ENCODE data around the gene CCDC182.

DNA sequence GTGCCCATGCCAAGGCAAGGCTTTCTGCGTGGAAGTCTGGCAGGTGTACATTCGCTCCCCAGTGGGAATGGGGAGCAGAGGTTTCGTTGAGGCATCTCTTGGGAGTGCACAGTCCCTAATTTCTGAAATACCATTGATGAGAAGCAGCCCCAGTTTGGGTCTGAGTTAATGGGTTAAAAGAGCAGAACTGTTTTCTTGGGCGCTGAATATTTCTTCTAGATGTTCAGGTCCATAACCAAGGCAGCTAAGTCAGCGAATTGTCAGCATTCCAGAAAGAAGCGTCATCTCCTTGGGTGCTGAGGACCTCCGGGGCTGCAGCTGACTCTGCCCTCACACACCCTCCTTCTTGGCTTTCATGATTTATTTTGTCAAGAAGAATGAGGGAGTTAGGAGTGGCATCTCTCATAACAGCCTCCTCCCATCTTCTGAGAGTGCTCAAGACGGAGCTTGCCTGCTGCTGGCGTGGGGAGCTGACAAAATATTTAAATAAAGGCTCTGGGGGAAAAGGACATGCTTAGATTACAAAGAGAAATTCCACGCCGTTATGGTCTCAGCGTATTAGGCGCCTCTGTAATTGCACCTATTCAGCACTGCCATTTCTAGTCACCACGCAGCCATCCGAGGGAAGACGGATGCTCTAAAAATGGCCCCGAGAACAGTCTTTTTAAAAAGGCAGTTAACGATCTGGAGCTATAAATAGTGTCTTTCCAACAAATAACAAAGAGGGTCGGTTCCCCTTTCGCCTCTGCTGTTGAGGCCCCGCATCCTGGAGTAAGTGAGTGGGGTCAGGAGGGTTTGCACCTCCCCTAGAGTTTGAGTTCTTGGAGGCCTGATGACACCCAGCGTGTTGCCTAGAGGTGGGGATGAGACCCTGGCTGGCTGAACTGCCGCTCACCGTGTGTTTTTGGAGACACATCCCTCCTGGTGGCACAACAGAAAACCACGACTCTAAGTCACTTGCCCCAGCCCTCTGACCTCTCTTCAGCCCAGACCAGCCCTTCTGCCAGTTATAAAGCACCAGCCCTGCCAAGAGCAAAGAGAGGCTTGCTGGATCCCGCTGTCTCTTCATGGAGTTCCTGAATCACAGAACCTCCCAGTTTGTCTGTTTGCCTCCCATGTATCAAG is 187.1 kb downstream of the CCDC182 start:
- PRO-cap, 7 experiments = no peak in any of the 7 experiments

DNA sequence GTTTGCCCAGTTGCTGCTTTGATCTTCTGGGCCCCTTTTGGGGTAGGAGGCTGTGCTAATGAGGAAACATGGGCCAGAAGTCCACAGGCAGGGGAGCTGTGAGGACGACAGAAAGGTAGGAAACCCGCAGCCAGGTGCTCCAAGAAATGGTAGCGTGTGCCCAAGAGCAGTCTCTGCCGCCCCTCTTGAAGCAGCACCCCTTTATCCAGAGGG is 183.6 kb downstream of the CCDC182 start:
- PRO-cap, 7 experiments = no peak in any of the 7 experiments

- PRO-cap, 7 experiments = no peak in any of the 7 experiments
Measured at GRCh38 chr17:57579161-57579413, 166.0 kb downstream of the CCDC182 start.

- PRO-cap, 7 experiments = peak in 4 of 7 experiments; most common plus-strand start chr17:57605277 (in 4); most common minus-strand start chr17:57605476 (in 2)
Measured at GRCh38 chr17:57604527-57606018, 140.0 kb downstream of the CCDC182 start.

DNA sequence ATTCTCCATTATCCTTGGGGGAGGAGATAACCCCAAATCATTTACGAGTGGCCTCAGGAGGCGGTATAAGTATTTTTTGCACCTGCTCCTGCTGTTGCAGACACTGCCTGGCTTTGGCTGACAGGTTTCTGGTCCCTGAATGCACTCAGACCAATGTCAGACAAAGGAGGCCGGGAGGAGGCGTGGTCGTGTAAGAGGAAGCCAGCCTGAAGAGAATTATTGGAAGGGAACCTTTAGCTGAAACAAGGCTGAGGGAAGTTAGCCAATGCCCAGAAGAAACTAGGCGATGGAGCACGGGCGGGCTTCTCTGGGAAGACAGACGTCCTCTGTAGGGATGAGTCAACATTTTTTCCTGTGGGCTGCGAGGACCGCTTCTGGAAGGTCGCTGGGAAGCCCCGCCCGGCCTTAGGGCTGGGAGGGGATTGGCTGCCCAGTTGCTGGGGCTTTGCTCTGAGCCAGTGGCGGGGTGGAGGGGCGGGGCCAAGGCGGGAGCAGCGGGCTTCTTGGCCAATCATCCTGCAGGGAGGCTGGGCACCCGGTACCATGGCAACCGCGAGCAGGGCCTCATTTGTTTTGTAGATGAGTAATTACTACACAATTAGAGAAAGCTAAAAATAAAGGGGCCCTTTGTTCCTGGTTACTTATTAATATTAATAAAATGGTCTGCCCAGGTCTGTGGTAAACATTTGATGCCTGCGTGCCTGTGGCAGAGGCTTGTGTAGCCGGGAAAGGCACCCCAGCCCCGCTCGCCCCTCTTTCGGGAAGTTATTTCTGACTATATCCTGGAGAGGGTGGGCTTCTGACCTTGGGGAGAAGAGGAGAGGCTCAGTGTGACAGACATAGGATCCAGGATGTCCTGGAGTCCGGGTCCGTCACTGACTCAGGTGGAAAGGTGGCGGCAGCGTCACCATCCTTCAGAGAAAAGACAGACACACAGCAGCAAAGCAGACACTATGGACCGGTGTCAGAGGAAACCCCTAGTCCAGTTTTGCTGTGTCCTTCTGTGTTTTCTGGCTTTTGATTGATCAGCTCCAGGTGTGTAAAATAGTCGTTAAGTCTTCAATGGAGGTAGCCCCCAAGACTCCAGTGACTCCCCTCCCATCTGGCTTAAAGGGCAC is 82.0 kb downstream of the CCDC182 start:
- PRO-cap, 7 experiments = no peak in any of the 7 experiments

DNA sequence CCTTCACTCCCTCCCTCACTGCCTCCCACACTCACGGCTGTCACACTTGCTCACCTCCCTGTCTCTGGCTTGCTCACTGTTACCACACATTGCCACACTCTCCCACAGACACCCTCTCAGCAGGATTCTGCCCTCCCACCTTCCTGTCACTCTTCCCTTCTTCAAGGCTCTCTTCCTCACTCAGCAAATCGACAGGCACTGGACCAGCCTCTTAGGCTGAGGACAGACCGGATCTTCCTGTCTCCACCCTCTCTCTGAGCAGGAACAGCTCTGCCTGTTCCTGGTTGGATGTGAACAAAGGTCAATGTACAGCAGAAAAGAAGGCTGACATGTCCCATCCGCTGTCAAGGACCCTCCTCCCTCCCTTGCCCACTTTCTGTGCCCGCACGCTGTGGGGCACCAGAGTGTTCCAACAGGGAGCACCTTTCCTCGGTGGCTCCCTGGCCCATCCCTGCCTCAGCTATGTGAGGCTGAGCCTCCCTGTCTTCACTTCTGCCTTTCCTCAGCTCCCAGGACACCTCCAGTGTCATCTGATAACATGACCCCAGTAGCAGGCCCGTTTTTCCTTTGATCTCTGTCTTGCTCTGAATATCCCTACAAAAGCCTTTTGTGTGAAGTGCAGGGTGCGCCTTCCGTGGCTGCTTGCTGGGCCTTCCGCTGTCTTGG is 47.0 kb downstream of the CCDC182 start:
- PRO-cap, 7 experiments = no peak in any of the 7 experiments

GRCh38 chr17:57745182-57745597 is at the start of gene CCDC182:
Gene CCDC182, minus strand, starts transcription at chr17:57745299.
- PRO-cap, 7 experiments = no peak in any of the 7 experiments

- PRO-cap, 7 experiments = no peak in any of the 7 experiments
Measured at GRCh38 chr17:57853343-57853652, 3.5 kb upstream of the MRPS23 start.

DNA sequence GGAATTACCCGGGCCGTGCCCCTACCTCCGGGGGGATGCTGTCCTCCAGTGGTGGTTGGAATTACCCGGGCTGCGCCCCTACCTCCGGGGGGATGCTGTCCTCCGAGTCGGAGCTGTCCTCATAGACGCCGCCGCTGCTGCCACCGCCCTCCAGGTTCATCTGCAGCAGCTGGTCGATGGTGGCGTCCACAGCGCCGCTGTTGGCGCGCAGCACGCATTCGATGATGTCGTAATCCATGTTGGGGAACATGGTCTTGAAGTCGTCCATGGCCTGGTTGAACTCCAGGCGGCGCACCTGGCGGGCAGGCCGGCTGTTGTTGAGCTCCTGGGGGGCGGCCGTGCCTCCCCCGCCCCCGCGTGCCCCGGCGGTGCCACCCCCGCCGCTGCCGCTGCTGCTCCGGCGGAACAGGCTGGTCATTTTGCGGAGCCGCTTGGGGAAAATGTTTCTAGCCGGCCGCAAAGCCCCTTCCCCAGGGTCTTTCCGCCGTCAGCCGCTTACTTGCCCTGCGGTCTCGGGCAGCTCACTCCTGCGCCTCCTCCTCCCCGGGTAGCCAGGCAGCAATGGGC is 35.4 kb upstream of the MRPS23 start:
- PRO-cap, 7 experiments = no peak in any of the 7 experiments

GRCh38 chr17:57994448-57994956 is 6.4 kb upstream of the VEZF1 start:
- PRO-cap, 7 experiments = peak in 1 of 7 experiments; most common minus-strand start chr17:57994683 (in 1)

DNA sequence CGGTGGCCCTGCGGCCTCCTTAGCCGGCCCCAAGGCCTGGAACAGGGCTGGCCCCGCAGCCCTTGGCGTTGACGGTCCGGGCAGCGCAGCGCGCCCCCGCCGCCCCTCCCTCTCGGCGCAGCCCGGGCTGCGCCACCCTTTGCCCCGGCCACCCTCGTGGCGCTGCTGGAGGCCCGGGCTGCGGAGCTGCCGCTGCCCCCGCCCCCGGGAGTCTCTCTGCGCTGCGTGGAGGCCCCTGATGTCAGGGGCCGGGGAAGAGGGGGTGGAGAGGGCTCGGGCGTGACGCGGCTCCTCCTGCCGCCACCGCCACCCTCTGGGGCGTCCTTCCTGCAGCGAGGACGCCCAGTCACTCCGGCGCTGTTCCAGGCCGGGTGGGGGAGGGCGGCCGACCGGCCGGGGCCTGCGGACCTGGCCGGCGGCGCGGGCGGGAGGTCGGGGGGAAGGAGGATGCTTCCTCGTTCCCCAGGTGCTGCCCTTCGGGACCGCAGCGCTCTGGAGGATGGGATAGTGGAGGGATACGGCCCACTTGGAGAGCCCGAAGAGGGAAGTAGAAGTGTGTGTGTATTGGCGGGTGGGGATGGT is 636 bp downstream of the DYNLL2 start:
- PRO-cap, 7 experiments = peak in 7 of 7 experiments; most common plus-strand start position 349 of the sequence (in 7); most common minus-strand start position 218 of the sequence (in 7)

DNA sequence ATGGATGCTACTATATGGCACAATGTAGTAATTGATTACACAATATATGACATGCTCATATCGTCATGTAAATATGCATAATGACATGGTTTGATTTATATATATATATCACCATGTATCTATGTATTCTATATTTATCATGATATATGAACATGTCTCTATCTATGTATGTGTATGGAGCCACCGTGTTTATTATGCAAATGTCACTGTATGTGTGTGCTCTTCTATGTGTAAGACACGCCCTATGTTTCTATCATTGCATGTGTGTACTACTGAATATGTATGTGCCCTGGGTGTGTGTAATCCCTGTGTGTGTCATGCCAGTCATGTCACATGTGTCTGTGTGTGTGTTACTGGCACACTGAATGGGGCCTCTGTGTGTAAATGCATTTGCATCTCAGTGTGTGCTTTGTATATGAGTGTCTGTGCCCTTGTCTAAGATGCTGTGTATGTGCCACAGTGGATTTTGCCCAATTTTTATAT is 1.5 kb upstream of the TSPOAP1 start:
- PRO-cap, 7 experiments = peak in 1 of 7 experiments; most common plus-strand start position 412 of the sequence (in 1); most common minus-strand start position 196 of the sequence (in 1)

- PRO-cap, 7 experiments = no peak in any of the 7 experiments
Measured at GRCh38 chr17:58366020-58366478, 14.0 kb upstream of the SUPT4H1 start.

GRCh38 chr17:58381219-58381720 is 29.3 kb upstream of the SUPT4H1 start:
- PRO-cap, 7 experiments = no peak in any of the 7 experiments

- PRO-cap, 7 experiments = peak in 7 of 7 experiments; most common plus-strand start chr17:58488023 (in 6); most common minus-strand start chr17:58487912 (in 5)
Measured at GRCh38 chr17:58487420-58488165, 615 bp downstream of the HSF5 start.

GRCh38 chr17:58510037-58510309 is 4.5 kb downstream of the MTMR4 start:
- PRO-cap, 7 experiments = no peak in any of the 7 experiments

DNA sequence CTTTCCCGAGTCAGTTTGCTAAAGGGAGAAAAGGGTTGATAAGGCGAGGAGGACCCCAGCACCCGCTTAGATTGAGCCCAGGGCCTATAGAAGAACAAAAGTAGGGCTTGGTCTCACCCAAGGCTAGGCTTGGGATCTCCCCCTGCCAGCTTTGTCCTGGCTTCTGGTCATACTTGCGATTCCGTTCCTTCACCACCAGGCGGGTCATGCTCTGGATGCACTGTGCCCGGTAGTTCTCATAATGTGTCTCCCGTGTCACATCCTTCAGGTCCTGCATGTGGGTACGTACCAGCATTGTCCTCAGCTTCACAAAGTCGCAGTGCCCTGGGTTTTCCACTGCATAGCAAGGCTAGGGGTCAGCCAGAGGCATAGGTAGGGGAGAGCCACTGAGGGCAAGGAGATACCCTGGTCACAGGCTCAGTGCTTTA is 6.4 kb upstream of the MTMR4 start:
- PRO-cap, 7 experiments = no peak in any of the 7 experiments

GRCh38 chr17:58538992-58539363 is 5.2 kb downstream of the SEPTIN4 start:
- PRO-cap, 7 experiments = no peak in any of the 7 experiments

DNA sequence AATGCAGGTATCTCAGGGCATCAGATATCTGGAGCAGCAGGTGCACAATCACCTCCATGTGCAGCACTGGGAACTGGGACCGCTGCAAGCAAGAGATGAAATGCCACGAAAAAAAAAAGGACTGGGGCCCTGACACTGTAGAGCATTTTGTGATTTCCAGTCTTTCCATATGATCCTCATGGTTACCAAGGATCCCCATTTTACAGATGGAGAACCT is 67.0 kb upstream of the SEPTIN4 start:
- PRO-cap, 7 experiments = no peak in any of the 7 experiments

DNA sequence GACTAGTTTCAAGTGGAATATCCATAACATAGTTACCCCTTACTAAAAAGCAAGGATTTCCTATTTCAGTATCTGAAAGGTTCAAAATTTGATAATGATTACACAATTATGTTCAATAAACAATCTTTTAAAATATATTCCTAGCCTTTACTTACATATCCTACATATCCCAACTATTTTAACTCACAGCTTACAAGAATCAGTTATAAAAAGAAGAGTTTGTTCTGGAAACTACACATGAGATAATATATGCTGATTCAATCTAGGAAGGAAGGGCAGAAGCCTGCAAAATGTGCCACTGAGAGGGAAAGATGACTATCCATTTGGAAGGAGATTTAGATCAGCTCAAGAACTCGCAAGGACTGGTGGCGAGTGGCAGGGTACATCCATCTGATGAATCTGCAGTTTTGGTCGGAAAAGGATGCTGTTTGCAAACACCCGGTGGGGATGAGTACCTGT is 909 bp downstream of the TRIM37 start:
- PRO-cap, 7 experiments = no peak in any of the 7 experiments